Glomerular endothelial cell (primary cell): Measurements from ENCODE around the genes FGB and RXFP1.

GRCh38 chr4:154562423-154563282, at the start of gene FGB:
Gene FGB (plus strand): TSS chr4:154563011.
- RAMPAGE, long total RNA = no peak

- RAMPAGE, long total RNA = no peak
Observed at GRCh38 chr4:154570078-154570721, 7.4 kb downstream of the FGB start.

DNA sequence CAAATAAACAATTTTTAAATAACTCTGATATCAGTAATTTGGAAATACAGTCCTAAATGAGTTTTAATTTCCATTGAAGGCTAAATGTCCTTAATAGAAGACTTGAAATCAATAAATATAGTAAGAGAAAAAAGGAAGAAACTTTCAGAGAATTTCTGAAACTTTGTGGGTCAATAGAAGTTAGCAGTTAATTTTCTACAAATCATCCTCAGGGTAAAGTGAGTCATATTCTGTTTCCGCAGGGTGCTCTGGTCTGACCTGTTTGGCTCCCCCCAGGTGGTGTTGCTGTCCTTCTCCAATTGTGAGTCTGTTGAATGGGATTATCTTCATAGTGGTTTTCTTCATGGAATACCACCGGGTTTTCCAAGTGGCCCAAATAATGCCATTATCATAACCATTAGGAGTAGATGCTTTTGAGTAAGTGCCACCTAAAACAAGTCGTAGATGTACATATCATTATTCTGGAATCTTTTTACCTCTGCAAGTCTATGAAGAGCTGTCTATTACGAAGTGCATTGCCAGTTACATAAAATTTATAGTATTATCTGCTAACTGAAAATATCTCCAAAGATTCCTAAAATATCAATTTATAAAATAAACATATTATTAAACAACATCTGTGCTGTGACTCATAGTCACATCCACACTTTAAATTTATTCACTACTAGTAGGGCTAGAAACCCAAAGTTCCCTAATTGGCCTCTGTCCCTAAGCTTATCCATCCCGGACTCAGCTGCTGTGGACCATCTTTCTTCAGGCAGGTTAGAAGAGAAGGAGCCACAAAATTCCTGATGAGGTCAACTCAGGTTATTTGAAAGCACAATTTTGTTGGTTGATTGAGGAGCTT, 7.6 kb downstream of the FGG start:
- RAMPAGE, long total RNA = no peak

- RAMPAGE, long total RNA = no peak
Observed at GRCh38 chr4:155506763-155507266, 130.1 kb upstream of the MAP9 start.

GRCh38 chr4:155526516-155526911, 140.1 kb upstream of the GUCY1A1 start:
- RAMPAGE, long total RNA = no peak

- RAMPAGE, long total RNA = no peak
Observed at GRCh38 chr4:155952194-155953005, 1.3 kb downstream of the CTSO start.

DNA sequence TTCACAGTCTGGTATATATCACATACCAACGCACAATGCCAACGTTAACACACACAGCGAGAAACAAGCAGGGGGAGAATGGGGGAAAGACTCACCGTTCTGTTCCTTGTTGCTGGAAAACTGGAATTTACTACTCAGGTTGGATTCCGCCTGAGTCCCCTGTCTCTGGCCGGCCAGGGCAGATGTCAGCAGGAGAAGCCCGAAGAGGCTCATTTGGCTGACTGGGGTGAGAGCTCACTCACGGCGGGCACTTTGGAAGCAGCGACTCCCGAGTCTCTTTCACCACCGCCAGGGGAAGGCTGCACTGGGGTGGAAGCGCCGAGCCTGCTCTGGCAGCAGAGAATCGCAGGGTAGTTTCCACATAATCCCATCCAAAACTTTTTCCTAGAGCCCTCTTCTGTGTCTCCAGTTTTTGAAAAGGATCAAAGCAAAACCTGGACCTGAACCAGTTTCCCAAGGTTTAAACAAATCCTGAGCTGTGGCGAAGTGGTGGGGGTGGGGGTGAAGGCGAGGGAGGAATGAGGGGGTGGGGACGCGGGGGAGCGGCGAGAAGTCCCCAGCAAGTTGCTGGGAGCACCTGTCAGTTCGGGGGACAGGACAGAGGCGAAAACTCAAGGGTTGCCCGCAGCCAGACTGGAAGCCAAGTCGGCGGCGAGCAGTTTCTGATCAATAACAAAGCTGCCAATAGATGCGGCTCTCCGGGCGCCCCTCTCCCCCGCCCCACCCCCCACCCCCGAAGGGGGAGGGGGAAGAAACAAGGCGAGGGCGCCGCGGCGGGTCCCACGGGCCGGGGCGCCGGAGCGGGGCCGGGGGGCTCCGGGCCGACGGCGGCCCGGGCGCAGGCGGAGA, 684 bp downstream of the PDGFC start:
- RAMPAGE, long total RNA = no peak

- RAMPAGE, long total RNA = no peak
Observed at GRCh38 chr4:157005149-157005539, 33.5 kb upstream of the PDGFC start.

GRCh38 chr4:157992057-157992695, 180.6 kb downstream of the GASK1B start:
- RAMPAGE, long total RNA = no peak

DNA sequence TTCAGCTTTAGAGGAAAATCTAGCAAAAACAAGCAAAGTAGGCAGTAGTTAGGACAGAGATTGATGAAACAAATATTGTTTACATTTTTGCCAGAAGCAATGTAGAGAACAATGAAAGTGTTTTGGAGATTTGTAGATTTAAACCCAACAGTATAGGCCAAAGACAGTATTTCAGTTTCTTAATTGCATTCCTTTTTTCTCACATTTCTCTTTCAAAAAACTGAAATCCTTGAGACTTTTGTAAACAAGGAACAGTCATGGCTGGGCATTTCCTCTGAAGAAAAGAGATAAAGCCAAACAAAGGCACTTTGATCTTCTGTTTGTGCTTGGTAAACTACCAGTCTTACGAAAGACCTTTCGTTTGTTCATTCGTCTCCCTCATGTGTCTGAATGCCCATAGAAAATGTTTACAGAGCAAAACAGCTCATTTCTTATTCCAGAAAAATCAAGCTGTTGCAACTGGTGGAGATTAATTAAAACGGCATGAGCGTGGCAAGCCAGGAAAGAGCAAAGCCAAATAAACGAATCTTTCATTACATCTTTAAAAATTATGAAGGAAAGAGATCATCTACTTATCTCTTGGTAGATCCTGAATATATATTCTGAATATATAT, 178.0 kb downstream of the GASK1B start:
- RAMPAGE, long total RNA = no peak

DNA sequence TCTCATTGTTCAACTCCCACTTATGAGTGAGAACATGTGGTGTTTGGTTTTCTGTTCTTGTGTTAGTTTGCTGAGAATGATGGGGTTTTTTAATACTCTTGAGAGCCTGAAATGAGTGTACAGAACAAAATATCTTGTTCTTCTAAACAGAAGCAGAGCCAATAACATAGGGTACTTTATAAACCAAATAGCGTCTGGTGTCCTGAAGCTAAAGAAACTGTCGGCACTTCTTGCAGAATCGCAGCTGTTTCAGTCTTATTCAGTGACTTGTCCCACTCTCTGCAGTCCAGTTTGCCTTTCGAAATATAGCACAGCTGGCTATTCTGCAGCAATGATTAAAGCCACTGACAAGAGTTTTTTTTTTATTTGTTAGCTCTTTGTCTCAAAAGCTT, 52.1 kb downstream of the GASK1B start:
- RAMPAGE, long total RNA = no peak

DNA sequence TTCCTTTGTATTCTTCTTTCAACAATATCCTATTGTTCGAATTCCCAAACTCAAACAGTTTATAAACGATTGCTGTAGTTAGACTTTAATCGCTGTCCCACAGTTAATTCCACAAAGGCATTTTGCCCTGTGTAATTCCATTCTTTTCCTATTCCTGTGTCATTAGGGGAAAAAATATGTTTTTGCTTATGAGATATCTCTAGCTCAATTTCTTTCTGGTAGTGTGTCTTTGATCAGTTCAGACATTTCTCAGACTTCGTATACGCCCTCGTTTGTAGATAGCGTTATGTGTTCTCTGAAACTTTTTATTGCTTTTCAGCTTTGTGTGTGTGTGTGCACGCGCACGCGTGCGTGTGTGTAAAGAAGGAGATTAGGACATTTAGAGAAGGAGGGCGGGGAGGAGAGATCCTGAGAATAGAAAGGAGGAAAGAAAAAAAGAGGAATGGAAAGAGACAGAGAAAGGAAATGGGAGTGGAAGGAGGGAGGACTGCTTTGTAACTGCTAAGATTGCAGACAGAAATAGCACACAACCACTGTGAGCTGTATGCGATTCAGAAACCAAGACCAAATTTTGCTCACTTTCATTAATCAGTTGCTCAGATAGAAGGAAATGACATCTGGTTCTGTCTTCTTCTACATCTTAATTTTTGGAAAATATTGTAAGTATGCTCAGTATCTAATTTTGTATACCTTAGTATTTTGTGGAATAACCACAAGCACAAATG, at the start of gene RXFP1:
TSS of gene RXFP1 (plus strand) at position 516 of the 725 bp plus-strand sequence.
- RAMPAGE, long total RNA = no peak

DNA sequence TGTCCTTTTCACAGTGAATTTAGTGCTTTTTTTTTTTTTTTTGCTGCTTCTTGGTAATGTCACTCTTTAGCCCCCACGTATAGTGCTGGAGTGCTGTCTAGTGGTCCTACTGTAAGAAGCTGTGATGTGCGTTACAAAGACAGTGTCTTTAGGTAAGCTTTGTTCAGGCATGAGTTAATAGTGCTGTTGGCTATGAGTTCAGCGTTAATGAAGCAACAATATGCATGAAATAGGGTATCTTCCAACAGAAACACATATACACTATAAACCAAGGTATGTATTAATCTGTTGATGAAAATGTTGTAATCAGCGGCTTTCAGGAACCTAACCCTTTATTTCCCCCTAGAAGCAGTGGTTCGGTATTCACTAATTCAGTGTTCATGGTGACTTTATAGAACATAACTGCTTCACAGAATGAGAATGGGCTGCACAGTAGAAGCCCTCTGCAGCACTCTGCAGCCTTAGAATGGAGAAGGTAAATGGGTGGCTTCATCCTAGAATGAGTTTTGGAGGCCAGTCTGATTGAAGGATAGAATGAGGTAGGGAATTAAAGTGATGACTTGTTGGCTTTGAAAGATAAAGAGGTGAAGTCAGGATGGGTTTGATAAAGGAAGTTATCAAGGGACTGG, 23.6 kb downstream of the FNIP2 start:
- RAMPAGE, long total RNA = no peak

GRCh38 chr4:158811380-158812177, 42.8 kb downstream of the FNIP2 start:
- RAMPAGE, long total RNA = no peak

DNA sequence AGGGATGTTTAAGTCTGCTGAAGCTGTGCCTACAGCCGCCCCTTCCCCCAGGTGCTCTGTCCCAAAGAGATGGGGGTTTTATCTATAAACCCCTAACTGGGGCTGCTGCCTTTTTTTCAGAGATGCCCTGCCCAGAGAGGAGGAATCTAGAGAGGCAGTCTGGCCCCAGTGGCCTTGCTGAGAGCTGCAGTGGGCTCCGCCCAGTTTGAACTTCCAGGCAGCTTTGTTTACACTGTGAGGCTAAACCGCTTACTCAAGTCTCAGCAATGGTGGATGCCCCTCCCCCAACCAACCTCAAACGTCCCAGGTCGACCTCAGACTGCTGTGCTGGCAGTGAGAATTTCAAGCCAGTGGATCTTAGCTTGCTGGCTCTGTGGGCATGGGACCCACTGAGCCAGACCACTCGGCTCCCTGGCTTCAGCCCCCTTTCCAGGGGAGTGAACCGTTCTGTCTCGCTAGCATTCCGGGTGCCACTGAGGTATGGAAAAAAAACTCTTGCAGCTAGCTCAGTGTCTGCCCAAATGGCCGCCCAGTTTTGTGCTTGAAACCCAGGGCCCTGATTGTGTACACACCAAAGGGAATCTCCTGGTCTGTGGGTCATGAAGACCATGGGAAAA, 132.4 kb downstream of the C4orf45 start:
- RAMPAGE, long total RNA = no peak

GRCh38 chr4:159268110-159268632, 165.3 kb downstream of the RAPGEF2 start:
- RAMPAGE, long total RNA = no peak

GRCh38 chr4:159315273-159315794, 212.5 kb downstream of the RAPGEF2 start:
- RAMPAGE, long total RNA = no peak

DNA sequence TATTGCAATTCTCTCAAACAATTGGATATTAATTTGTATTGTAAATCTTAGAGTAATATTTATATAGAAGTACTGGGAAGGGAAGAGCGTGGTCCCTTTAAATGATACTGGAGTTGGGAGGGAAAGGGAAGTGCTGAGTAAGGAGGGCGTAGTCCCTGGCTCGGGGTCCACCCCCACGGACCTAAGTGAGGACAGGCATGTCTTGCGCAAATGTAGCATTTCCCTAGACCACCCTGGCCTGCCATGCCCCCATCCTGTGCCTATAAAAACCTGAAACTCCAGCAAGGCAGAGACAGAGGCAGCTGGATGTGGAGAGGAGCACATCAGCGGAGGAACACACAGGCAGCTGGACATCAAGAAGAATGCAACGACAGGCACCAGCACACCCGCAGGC, 346.0 kb downstream of the FSTL5 start:
- RAMPAGE, long total RNA = no peak

DNA sequence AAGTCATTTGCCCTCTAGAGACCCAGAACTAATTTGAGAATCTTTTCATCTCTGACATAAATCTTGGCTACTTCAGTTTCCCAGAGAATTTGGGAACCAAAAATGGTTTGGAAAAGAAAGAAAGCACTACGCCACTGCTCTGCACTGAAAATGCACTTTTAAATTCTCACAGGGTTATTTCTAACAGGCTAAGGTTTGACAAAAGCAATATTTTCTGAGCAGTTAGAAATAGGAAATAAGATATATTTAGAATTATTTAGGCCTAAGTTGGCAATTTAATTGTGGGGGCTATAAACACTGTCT, 140.9 kb downstream of the NAF1 start:
- RAMPAGE, long total RNA = no peak

- RAMPAGE, long total RNA = no peak
Observed at GRCh38 chr4:163114261-163114593, 52.5 kb downstream of the NAF1 start.